A172 (cell line): ENCODE measurements around the gene LYPD6B.

- RAMPAGE, long total RNA: no peak
Observed at GRCh38 chr2:144358704-144359442, 26.6 kb upstream of the GTDC1 start.

- RAMPAGE, long total RNA: no peak
Observed at GRCh38 chr2:144474261-144474591, 45.7 kb downstream of the ZEB2 start.

DNA sequence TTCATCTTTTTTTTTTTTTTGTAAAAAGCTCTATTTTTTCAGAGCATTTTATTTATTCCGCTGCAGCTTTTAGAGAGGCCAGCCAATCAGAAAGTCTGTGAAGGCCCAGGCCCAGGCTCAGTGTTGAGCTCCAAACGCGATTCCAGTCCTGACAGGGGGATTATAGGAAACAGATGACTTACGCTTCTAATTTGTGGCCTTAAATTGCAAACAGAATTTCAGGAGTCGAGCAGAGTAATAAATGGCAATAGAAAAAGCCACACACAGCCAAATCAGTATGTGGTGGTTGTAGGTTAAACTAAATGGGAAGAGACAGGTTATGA, 130.9 kb upstream of the ZEB2 start:
- RAMPAGE, long total RNA: no peak

DNA sequence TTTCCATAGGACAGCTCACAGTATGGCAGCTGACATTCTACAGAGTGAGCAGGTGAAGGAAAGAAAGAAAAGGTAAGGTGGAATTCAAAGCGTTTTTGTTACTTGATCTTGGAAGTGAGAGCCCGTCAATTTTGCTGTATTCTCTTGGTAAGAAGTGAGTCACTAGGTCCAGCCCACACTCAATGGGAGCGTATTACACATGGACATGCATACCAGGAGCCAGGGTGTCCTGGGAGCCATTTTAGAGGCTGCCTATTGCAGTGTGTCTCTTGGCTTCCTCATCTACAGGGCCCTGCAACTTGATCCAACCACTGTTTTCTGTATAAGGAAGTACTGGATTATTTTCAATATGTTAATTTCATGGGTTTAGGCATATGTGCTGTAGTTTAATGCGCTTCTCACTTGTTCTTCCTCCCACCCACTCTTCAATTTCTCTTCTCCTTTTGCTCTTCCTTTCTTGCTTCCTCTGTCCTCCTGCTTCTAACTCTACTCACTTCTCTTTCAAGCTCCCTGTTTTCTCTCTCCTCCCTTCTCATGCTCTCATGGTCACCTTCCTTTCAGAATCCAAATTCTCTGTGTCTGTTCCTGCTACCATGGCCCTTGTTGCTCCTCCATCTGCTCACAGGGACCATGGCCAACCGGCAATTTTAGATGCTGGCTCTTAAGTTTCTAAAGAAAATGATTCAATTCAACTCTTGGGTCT, 151.8 kb upstream of the ZEB2 start:
- RAMPAGE, long total RNA: no peak

DNA sequence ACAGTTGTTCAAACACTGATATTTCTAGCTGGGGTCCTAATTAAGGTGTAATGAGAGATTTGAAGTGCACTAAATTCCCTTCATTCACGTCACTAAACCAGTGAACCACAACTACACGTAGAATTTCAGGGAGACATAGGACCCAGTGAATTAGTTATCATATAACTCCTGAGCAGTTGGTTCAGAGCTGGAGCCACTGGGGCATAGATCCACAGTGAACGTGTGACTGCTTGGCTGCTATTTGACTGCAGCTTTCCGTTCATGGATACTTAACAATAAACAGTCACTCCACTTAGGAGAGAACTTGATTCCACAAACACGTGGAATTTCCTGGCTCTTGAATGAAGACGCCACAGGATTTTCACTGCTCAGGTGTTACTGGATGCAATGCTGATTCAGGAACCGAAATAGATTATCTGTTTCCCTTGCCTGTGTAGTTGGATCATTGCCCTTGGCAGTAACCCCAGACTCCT, 679.1 kb upstream of the ZEB2 start:
- RAMPAGE, long total RNA: no peak

- RAMPAGE, long total RNA: no peak
Observed at GRCh38 chr2:146940146-146940702, 904.6 kb upstream of the ACVR2A start.

GRCh38 chr2:147297688-147298386, 547.0 kb upstream of the ACVR2A start:
- RAMPAGE, long total RNA: no peak

- RAMPAGE, long total RNA: no peak
Observed at GRCh38 chr2:147711041-147711531, 133.7 kb upstream of the ACVR2A start.

DNA sequence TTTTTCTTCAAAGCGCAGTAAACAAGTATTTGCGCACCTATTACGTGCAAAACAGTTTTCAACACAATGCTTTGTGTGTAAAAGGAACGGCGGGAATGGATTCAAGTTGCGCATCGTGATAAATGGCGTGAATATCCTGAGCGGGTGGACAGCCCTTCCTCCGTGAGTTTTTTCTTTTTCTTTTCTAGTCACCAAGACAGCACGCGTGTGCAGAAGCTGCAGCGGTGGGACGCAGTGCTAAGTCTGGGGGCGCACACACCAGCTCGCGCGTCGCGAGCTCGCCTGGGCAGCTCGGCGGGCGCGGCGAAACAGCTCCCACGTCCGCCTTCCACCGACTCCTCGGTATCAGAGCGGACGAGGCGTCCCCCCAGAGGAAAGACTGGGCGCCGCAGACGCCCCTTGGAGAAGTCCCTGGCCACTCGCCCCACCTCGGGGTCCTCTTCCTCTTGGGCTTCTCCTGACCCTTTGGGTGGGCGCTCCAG, 1.2 kb upstream of the ACVR2A start:
- RAMPAGE, long total RNA: no peak

DNA sequence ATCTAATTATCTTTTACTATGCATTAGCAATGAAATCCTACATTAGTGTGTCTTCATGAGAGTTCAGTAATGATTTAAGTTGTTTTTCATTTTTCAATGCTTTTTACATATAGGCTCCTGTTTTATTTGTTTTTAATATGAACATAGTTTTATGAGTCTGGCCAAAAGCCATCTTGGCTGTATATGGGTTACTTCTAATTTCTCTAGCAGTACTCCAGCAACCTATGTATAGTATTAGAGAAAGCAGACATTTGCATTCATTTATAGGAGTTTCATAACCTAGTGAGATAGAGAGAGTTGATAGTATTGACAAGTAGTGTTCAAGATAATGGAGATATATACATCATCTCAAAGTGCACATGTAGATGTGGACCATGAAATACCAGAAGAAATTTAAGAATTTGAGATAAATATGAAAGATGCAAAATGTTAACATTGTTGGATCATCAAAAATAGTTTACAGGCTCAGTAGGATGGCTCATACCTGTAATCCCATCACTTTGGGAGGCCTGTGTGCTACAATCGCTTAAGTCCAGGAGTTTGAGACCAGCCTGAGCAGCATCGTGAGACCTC, 242.9 kb downstream of the MBD5 start:
- RAMPAGE, long total RNA: no peak

DNA sequence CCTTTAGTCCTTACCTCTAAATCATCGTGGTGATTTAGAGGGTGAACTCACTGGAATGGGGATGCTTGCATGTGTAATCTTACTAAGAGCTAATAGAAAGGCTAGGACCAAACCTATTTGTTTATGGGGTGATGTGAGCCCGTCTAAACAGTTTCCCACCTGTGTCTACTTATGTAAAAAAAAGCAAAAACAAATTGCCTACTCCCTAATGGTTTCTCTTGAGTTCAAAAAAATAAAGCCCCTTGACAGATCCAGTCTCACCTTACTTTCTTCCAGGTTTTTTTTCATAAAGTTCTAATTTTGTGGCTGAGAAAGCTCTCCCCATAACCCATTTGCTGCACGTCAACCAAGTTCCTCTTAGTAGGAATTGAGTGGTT, 6.7 kb downstream of the KIF5C start:
- RAMPAGE, long total RNA: no peak

- RAMPAGE, long total RNA: no peak
Observed at GRCh38 chr2:149002880-149003329, 35.6 kb upstream of the LYPD6B start.

GRCh38 chr2:149038266-149039542, at the start of gene LYPD6B:
Gene LYPD6B (plus strand): TSS chr2:149038699.
- RAMPAGE, long total RNA: no peak

- RAMPAGE, long total RNA: no peak
Observed at GRCh38 chr2:150125046-150125615, 362.3 kb downstream of the RND3 start.

- RAMPAGE, long total RNA: no peak
Observed at GRCh38 chr2:150644485-150644858, 157.0 kb upstream of the RND3 start.

GRCh38 chr2:150733162-150733543, 245.7 kb upstream of the RND3 start:
- RAMPAGE, long total RNA: no peak

DNA sequence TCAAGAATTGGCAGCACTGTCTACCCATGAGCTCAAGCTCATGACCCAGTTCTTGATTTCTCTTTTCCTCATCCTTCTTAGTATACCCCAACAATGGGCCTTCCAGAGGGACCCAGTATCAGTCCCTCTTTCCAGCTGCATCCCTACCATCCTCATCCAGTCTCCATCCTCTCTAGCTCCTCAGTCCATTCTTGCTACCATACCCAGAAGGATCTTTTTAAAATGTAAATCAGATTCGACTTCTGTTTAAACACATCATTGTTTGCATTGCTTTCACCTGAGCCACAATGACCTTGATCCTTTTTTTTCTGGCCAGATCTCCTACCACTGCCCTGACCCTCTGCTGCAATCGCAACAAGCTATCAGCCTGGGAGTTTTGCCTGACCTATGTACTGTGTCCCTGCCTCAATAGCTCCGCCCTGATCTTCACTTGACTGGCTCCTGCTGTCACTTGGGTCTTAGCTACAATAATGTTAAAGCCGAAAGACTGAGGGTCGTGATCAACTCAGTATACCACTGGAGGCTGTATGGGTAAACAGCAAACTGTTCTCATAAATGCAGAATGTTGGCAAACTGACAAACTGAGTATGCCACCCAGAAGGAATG, 2.5 kb upstream of the RBM43 start:
- RAMPAGE, long total RNA: no peak

DNA sequence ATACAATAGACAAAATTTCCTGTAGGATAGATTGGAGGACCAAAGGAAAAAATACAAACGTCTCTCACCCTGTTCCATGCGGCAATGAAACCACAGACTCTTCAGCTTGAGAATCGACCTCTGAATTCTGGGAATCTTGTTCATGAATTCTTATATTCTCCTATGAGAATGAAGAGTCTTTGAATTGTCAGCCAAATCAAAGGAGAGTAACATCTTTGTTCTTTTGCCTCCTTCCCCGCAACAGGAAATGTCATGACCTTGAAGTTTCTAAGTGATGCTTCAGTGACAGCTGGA, 21.7 kb downstream of the TNFAIP6 start:
- RAMPAGE, long total RNA: no peak

GRCh38 chr2:151704291-151705103, 29.8 kb downstream of the NEB start:
- RAMPAGE, long total RNA: no peak

- RAMPAGE, long total RNA: no peak
Observed at GRCh38 chr2:151860325-151860703, 32.1 kb upstream of the ARL5A start.